ENCODE measurements around a stretch of chr5.

DNA sequence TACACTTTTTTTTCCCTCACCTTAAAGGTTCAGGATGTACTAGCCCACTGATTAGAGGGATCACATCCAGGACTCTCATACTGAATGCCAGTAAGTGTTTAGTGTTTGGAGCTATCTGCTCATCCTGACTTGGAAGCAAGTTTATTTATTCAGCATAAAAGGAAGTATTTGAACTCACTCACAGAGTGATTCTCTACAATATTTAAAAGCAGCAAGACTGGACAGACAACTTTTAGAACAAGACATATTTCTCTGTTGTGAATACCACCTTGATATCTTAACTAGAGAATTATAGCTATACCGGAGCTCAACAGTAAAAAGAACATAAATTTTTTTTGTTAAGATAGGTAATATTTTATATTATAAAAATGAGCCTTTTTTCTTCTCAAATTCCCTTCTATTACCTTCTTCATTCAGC lies 14.8 kb upstream of the IQGAP2 start:
- PRO-cap: no peak

DNA sequence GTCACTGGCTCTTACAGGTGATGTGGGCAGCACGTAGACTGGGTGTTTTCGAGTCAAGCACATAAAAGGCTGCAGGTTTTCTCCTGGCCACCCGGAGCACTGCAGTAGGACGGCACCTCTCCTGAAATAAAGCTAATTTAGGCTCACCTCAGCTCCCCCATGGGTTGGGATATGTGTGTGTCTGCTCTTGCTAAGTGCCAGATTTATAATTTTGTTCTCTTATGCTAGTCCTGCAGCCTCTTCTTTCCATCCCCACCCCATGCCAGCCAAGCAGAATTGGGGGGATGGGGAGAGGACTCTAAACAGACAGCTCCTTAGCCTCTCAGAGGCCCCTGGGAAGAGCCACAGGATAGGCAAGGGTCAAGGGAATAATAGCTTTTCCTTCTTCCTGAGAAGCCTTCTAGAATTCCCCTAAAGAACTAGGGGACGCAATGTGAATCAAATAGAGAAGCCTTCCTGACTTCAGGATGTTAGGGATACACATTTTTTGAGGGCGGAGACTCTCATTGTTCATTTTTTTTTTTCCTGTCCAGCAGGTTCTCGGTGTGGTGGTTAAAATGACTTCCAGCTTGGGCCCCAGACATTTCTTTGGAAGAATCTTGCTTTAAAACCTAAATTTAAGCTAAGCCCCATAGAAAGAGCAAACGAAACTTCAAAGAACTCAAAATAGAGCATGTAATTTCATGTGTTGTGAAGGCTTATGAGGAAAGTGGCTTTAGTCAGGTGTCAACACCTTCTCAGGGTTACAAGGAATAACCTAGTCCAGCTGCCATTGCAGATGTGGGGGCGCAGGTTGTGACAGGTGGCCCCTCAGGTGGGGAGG lies 80.7 kb downstream of the IQGAP2 start:
- PRO-cap: no peak

DNA sequence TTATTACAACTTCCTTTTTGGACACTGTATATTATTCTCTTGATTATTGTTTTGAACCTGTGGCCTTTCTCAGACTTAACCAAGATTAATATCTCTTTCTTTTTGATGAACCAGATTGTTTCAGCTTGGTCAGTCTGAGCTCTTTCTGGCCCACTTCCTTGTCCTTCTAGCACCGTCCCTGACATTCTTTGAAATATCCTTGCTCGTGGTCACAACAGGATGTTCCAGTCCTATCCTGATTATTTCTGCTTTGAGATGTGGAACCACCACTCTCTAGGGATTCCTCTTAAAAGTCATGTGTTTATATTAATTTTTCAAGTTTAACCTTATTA lies 42.7 kb downstream of the F2RL2 start:
- PRO-cap: no peak

GRCh38 chr5:76608886-76609272 lies 14.3 kb downstream of the F2RL2 start:
- PRO-cap: no peak

DNA sequence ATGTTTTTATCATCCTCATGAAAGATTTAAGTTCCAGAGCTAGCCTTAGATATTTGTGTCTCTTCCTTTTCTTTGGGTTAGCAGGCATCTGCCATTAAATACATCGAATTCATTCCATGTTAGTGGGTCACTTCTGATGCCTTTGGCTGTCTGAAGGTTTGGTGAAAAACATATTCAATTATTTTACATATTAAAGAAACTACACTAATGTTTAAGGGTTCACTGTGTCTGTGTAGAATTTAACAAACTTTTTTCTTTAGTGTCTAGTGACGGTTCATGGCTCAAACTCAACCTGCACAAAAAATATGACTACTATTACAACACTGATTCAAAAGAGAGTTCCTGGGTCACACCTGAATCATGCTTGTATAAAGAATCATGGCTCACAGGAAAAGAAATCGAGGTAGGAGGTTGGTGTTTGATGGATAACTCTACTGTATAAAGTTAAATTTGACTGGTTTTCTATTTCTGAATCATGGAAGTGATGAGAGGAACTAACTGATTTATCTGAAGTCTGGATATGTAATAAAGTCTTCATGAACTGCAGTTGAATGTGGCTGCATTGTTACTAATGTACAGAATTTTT lies 13.7 kb upstream of the F2RL2 start:
- PRO-cap: no peak

DNA sequence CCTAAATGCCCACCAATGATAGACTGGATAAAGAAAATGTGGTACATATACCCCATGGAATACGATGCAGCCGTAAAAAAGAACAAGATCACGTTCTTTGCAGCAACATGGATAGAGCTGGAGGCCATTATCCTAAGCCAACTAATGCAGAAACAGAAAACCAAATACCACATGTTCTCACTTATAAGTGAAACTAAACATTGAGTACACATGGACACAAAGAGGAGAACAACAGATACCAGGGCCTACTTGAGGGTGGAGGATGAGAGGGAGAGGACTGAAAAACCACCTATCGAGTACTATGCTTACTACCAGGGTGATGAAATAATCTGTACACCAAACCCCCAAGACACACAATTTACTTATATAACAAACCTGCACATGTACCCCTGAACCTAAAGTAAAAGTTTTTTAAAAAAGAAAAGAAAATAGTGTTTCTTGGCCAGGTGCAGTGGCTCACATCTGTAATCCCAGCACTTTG lies 25.6 kb downstream of the F2R start:
- PRO-cap: no peak

- PRO-cap: no peak
Measured at GRCh38 chr5:77059590-77060006, 27.5 kb downstream of the ZBED3 start.

DNA sequence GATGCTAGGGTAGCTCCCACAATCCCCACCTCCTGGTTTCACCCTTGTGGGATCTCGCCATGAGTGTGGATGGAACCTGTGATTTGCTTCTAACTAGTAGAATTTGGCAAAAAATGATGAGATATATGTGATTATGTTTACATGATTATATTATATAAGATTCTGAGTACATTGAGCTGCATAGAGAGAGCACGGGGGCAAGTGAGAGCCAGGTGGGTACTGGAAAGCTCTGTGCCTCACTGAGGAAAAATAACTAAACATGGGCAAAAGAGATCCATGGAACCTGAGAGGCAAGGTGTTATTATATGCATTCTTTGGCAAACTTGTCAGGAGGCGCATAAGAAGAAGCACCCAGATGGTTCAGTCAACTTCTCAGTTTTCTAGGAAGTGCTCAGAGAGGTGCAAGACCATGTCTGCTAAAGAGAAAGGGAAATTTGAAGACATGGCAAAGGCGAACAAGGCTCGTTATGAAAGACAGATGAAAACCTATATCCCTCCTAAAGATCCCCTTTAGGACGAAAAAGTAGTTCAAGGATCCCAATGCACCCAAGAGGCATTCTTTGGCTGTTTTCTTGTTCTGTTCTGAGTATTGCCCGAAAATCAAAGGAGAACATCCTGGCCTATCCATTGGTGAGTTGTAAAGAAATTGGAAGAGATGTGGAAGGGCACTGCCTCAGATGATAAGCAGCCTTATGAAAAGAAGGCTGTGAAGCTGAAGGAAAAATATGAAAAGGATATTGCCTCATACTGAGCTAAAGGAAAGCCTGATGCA lies 59.4 kb upstream of the ZBED3 start:
- PRO-cap: no peak

GRCh38 chr5:77167914-77168660 lies 42.4 kb upstream of the PDE8B start:
- PRO-cap: no peak

- PRO-cap: no peak
Measured at GRCh38 chr5:77282174-77282671, 71.7 kb downstream of the PDE8B start.

DNA sequence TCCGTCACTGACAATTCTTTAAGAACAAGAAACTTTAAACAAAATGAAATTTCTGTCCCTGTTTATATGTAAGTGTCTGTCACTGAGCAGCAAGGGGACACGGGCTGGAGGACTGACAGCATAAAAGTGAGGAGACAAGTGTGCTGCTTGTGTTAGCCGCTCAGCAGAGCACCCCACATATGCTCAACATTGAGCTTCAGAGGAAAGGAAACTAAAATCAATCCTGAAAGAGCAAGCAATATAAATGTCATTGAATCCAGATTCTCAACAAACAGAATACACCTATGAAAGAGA lies 115.2 kb downstream of the WDR41 start:
- PRO-cap: no peak

DNA sequence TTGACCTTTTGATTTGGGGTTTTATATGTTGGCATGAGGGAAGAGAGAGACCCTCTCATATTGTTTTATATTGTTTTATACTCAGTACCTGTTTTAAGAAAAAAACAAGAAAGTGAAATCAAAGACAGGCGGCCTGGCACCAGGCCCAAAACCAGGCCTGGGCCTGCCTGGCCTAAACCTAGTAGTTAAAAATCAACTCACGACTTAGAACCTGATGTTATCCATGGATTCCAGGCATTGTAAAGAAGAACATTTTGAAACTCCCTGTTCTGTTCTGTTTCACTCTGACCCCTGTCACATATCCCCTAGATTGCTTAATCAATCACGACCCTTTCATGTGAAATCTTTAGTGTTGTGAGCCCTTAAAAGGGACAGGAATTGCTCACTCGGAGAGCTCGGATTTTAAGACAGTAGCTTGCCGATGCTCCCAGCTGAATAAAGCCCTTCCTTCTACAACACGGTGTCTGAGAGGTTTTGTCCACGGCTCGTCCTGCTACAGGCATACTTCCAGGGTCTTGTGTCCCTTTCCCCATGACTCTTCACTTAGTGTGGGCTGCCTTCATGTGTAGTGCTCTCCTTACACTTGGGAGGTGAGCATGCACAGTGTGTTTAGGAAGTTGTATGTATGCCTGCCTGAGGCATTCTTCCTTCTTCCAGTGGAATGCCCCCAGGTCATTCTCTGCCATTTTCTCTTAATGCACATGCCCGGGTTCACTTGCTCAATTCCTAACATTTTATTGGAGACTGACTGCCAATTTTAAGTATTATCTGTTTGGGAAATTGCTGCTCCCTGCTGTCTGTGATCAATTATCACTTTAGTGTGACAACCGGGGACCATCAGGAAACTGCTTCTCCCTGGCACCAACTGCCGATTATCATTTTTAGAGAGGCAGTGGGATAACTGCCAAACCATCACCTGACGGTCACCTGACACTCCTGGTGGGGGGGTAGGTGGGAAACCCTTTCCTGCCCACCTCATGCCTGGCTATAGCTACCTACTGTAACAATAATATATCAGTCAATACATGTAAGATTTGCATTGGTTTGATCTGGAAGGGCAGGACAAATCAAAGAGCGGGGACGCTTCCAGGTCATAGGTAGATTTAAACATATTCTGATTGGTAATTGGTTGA lies 17.7 kb downstream of the TBCA start:
- PRO-cap: no peak

- PRO-cap: bidirectional peak, plus-strand start at chr5:77775991, minus-strand start at chr5:77775852
Measured at GRCh38 chr5:77775045-77776178, 727 bp downstream of the TBCA start.

DNA sequence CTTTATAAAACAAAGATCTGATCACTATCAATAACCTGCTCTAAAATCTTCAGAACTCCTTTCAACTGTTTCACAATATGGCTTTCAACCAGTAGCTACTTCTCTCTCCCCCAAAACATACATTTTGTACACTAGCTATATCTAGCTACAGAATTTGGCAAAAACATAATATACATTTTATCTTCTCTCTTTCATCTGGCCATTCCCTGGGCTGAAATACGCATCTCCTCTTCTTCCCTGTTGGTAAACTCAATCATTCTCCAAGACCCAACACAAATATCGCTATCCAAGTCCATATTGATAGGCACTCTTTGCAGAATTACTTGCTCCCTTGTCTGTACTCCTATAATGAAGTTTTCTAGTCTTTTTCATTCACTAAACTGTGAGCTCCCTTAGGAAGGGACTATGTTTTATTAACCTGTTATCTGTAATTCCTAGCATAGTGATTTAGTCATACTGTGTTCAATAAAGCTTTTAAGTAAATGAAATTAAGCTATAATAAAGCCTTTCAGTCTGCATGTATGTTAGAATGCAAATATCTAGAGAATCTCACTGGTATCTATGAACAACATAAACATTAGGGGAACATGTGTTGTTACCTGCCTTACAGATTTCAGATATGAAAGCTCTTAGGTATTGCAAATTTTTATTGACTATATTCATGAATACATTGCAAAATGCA lies 216.0 kb downstream of the AP3B1 start:
- PRO-cap: no peak

GRCh38 chr5:78103523-78103780 lies 191.0 kb downstream of the AP3B1 start:
- PRO-cap: no peak

- PRO-cap: no peak
Measured at GRCh38 chr5:78544756-78545034, 103.9 kb downstream of the LHFPL2 start.

- PRO-cap: no peak
Measured at GRCh38 chr5:78698525-78698911, 49.9 kb upstream of the LHFPL2 start.

DNA sequence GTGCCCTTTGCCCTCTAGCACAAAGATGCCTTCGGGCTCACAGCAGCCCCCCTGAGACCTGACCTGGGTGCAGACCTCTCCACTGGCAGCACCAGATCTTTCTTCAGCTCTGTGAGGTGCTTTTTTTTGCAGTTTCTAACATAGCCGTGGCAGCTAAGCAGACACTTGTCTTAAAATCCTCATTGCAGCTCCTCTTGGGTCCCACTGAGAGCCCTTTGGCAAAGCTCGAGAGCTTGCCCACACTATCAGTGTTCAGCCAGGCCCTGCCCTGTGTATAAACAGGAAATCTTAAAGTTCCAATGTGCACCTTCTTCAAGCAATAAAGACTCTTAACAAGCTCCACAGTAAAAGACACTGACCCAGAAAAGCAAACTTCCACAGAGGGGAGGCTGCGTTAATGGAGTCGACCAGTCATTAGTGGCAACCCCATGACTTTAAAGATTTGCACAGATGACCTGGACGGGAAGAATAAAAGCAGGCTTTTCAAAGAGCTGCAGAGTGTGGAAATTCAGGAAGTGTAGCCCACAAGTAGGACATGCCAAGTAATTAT lies 71.9 kb upstream of the LHFPL2 start:
- PRO-cap: no peak

DNA sequence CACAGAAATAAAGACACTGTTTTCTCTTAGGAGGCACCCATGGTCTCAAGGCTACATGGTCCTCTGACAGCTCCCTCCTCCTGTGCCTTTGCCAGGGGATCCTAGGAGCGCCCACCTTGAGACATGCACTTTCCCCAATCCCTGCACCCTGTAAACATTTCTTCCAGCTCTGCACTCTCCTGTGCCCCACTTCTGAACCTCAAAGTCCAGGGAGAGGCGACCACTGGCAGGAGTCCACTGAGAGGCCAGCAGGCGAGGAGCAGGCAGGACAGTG lies 10.2 kb downstream of the ARSB start:
- PRO-cap: no peak

- PRO-cap: no peak
Measured at GRCh38 chr5:78983625-78984415, 1.3 kb downstream of the ARSB start.